AG10803 (cell line): ENCODE results near the genes HOXA6 and HOXA9.

DNA sequence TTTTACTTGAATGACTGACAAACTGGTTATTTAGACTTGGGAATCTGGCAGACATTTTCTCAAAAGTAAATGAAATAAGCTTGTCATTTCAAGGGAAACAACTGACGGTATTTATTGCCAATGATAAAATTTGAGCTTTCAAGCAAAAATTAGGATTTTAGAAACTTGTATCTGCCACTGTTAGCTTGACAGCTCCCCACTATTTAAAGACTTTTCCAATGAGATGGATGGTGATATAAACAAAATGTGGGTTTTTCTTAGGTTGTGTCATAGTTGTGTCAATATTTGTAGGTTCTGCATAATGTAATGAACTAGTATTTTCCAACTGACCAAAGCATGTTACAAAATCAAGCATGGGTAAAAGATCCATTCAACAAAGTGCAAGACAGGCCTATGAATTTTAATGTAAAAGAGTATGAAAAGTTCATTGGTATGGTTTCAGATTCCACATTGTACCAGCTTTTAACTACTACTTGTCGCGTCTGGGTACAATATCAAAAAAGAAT lies 165.6 kb downstream of the SKAP2 start:
- RRBS: no CpG with 5 or more reads among the region's 3 CpGs

DNA sequence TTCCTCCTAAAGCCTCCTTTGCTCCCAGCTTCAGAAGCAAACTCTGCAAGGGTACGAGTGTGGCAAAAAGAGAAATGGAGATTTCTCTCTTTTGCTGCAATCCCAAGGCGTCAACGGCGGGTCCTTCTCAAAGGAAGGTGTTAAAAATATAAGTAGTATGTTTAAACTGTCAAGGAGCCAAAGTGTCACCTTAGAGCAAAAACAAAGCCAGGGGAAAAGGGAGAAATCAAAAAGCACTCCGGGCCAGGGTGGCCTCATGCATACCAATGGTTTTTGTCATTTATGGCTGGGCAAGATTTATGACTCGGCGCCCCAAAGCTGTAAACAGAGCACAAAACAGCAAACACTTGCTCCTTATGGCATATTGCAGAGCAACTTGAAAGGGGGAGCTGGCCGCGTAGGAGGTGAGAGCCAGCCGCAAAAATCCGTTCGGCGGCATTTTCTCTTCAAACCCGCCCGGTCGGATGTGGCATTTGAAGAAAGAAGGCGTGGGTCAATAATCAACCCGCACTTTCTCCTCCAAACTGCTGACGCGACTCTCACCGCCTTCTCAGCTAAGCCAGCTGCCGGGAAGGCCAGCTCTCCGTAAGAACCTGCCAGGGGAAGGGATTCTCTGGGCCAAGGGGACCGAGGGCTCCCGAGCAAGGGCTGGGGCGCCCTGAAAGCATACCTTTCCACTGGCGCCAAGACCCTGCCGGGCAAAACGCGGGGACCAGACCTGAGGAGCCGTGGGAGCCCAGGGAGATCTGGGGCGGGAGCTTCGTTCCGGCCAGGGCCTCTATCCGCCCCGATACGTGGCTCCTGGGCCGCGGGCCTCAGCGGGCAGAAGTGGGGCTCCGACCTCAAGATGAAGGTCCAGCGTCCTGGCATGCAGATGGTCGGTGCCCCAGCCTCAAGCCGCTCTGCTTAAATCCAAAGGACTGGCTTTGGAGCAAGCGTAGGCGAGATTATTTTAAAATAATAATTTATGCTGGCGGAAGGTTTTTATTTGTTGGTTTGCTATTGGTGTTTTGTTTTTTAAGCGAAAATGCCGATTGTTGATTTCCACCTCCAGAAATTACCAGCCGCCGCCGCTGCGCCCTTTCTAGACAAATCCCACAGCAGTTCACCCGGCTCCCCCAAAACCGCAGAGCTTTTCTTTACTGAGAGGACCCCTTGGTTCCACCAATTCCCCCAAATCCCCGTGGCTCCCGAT lies 12.9 kb upstream of the HOXA2 start:
- RRBS: 77% methylated on average over 13 of the region's 57 CpGs

GRCh38 chr7:27119180-27119944 lies 11.2 kb downstream of the HOXA4 start:
- RRBS: no CpG with 5 or more reads among the region's 1 CpG

DNA sequence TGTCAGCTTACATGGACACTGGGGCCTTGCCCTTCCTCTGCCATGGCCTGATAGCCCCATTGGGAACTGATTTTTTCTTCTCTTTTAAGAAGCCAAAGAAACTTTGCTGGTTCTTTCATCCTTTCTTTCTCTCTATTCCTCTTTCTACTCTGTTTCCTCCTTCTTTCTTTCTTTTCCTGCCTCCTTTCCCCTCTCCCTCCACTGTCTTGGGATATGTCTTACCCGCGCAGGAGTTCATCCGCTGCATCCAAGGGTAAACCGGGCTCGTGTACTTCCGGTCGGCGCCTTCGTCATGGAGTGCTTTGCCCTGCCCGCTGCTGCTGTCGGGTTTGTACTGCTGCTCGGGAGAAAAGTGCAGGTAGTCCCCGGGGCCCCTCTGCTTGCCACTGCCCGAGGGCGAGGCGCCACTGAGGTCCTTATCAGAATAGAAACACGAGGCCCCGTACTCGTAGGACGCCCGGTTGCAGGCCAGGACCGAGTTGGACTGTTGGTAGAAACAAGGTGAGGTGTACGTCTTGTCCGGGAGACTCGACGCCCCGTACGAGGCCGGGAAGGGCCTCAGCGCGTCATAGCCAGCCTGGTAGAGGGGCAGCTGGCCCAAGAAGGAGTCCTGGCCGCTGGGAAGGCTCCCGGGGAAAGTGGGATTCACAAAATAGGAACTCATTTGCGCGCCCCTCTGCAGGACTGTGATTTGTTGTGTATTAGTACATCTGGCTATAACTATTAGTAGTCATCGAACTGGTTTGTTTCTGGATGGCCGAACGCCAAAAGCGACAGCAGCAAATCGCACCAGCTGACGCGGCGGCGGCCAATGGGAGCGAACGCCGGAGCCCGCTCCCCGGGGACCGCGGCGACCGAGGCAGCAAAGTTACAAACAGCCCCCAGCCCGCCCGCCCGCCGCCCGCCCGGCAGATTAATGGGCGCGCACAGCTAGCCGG lies at the start of gene HOXA6:
HOXA6 (minus strand) TSS at position 689 of the 938 bp plus-strand sequence.
- RRBS: 54% methylated on average over 26 of the region's 62 CpGs

DNA sequence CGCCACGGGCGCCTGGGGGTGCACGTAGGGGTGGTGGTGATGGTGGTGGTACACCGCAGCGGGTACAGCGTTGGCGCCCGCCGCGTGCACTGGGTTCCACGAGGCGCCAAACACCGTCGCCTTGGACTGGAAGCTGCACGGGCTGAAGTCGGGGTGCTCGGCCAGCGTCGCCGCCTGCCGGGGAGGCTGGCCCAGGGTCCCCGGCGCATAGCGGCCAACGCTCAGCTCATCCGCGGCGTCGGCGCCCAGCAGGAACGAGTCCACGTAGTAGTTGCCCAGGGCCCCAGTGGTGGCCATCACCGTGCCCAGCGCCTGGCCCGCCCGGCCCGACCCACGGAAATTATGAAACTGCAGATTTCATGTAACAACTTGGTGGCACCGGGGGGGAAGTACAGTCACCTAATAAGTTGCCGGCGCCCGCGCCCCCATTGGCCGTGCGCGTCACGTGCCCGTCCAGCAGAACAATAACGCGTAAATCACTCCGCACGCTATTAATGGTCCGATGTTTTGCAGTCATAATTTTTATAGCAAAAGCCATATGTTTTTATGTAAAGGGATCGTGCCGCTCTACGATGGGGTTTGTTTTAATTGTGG lies at the start of gene HOXA9:
HOXA9 (minus strand) TSS at position 377 of the 594 bp plus-strand sequence.
- RRBS: 0% methylated on average over 4 of the region's 57 CpGs

DNA sequence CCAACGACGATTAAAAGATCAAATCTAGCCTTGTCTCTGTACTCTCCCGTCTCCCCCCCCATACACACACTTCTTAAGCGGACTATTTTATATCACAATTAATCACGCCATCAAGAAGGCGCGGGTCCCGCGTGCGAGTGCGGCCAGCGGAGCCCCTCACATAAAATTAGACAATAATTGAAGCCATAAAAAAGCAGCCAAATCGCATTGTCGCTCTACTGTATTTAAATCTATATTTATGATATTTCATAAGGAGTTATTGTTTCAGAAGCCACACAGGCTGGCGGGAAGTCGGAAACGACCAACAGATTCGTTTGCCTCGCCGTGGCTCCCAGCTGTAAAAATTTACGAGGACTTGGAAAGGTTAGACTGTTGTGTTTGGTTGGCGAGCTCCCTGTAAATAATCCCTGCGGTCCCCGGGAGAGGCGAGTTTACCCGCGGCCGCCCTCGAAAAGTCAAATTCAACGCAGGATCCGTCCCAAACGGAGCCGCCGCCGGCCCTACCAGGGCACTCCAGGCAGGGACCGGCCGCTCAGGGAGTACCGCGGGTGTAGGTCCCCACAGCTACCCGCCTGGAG lies 507 bp upstream of the HOXA9 start:
- RRBS: under 1% methylated on average over 17 of the region's 40 CpGs

DNA sequence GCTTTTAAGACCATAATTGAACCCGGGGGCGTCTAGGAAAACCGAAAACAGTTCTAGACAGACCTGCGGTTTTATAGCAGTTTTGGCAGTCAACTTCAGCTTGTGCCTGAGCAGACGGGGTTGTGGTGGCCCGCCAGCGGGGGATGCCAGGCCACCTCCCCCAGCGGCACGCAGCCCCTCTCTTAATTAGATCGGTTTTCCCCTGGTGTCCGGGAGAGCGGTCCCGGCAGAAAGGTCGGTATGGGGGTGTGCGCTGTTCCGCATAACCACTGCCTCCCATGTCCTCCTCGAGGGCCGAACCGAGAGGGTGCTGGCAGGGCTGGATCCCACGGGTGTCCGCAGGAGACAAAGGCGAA lies 2.7 kb upstream of the HOXA11 start:
- RRBS: no CpG with 5 or more reads among the region's 22 CpGs

GRCh38 chr7:27188143-27189203 lies 3.4 kb upstream of the HOXA11 start:
- RRBS: 65% methylated on average over 12 of the region's 60 CpGs

DNA sequence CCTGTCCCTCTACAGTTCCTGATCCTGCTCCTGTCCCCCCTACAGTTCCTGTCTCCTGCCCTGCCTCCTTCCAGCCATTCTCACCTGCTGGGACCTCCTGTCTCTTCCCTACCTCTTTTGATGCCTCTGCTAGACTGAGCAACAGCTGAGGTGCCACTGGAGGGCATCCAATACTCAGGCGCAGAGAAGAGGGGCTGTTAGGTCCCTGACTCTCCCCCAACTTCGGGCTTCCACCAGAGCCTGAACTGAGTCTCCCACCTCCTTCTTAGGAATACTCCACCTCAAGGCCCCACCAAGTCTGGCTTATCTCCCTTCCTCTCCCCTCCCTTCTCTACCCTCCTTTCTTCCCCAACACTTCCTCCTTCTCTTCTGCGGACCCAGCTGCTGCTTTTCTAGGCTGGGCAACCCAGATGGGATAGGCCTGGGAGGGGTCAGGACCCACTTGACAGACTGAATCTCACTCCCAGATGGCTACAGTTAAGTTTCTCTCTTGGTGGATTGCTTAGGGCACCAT lies 4.8 kb upstream of the HOXA11 start:
- RRBS: no CpG with 5 or more reads among the region's 3 CpGs

- RRBS: no CpG with 5 or more reads among the region's 13 CpGs
These were observed 118.9 kb downstream of the EVX1 start for GRCh38 chr7:27361337-27362069.

GRCh38 chr7:27458806-27459005 lies 204.0 kb downstream of the HIBADH start:
- RRBS: no CpG with 5 or more reads among the region's 7 CpGs

DNA sequence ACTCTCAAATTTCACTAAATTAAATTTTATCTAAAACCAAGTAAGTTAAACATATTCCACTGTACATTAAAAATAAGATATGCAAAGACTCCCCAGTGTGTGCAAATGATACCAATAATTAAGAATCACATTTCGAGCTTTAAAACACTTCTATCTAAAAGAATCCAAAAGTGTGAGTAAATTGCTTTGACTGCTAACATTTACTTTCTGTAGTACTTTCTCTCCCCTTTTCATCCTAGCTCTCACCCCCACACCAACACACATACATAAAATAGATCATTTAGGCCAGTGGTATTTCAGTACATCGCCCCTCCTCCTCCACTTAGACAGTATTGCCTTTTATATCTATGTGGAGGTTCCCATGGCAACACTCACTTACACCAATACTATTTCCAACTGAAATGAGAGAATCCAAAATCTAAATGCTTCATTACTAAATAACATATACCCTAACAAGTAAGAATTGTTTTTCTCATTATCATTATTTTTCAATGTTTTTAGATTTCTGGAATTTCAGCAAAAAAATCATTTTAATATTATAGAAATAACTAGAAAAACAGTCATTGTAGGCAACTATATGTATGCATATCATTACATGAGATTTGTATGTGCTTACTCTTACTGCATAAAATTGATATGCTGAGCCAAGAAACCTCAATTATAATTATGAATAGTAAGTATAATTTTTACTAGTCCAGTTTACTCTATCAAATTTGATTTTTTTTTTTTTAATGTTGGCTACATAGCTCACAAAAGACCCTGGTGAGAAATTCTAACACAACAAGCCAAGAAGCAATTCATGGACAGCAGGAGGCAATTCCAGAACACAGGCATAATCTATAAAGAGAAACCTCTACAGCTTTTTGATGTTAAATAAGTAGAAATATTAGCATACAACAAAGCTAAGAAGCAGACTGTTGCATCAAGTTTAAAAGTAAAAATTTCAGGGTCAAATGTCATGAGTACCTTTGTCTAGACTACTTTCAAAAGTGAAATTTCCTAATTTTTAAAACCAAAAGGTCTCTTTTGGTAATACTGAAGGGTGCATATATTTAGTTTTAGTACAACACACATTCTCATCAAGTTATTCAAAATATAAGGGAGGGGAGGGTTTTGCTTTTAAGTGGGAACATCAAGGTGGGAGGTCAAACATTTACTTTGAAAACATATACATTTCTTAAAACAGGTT lies 58.6 kb downstream of the HIBADH start:
- RRBS: no CpG with 5 or more reads among the region's 2 CpGs

GRCh38 chr7:27663065-27663359 lies 329 bp upstream of the HIBADH start:
- RRBS: no CpG with 5 or more reads among the region's 16 CpGs

GRCh38 chr7:27834206-27834927 lies 94.4 kb downstream of the TAX1BP1 start:
- RRBS: no CpG with 5 or more reads among the region's 7 CpGs

- RRBS: no CpG with 5 or more reads among the region's 14 CpGs
These were observed 110.5 kb downstream of the JAZF1 start for GRCh38 chr7:28069888-28070638.

GRCh38 chr7:28106300-28106673 lies 74.3 kb downstream of the JAZF1 start:
- RRBS: no CpG with 5 or more reads among the region's 4 CpGs

- RRBS: 1% methylated on average over 8 of the region's 23 CpGs
These were observed 3.1 kb upstream of the CREB5 start for GRCh38 chr7:28409222-28409606.

DNA sequence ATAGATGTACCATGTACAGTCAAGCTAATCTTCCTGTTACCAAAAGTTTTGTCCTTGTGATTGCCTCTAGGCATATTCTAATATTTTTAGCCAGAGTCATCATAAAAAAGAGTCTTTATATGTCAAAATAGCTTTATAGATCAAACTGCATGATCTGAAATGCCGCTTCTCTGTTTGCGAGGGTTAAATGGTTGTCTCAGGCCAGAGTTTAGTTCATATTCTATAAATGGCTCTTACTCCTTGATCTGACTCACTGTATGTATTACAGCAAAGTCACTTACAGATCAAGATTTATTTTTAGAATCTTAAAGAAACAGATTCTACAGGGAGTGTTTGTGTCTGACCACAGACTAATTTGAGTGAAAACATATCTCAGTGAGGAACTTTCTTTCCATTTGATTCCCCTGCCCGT lies 211.0 kb downstream of the CREB5 start:
- RRBS: no CpG with 5 or more reads among the region's 3 CpGs

DNA sequence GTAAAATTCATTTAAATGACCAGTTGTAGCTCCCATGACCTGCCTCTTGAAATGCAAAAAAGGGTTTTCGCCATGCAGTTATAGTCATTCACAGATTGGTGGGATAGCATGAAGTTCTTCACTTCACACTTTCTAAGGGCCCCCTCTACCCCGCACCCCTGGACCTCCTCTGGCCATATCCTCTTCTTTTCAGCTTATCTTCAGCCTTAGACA lies 215.2 kb downstream of the CREB5 start:
- RRBS: no CpG with 5 or more reads among the region's 2 CpGs

- RRBS: no CpG with 5 or more reads among the region's 5 CpGs
These were observed 22.4 kb upstream of the TRIL start for GRCh38 chr7:28980485-28981004.